ENCODE results near the genes ANKUB1 and RNF13.

DNA sequence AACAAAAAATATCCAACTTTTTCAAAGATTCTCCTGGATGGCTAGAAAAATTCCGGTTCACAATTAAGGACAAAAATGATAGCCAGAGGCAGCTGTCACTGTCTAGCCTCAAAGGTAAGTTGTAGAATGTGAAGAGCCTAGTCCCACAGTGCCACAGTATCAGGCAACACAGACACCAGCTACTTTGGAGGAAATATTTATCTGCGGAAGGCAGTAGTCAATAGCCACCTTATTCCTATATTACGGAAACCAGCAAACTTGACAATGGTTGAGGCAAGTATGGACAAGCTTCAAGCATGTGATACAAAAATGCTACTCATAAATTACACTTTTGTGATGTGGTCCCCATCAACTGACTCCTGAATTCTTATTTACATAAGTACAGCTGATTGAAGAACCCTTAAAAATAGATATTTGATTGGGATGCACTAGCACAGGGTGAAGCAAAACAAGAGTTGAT, at the start of gene ANKUB1:
Gene ANKUB1 (minus strand): TSS at position 170 of the 460 bp plus-strand sequence.
- PRO-cap: no peak
- RAMPAGE, long total RNA, 2 experiments: no peak in any of the 2 experiments

- PRO-cap: unidirectional peak, plus-strand start at chr3:149812530; bidirectional peak, plus-strand start at chr3:149812739, minus-strand start at chr3:149812605; bidirectional peak, plus-strand start at chr3:149813238, minus-strand start at chr3:149812998
- RAMPAGE, long total RNA, 2 experiments: start-site peak on the plus strand in 1 of 2 experiments, at chr3:149813211-149813265 at its widest, 2,125 reads per replicate
Measured at GRCh38 chr3:149812101-149813318, at the start of gene RNF13. RNF13 (plus strand) TSS chr3:149813215.

DNA sequence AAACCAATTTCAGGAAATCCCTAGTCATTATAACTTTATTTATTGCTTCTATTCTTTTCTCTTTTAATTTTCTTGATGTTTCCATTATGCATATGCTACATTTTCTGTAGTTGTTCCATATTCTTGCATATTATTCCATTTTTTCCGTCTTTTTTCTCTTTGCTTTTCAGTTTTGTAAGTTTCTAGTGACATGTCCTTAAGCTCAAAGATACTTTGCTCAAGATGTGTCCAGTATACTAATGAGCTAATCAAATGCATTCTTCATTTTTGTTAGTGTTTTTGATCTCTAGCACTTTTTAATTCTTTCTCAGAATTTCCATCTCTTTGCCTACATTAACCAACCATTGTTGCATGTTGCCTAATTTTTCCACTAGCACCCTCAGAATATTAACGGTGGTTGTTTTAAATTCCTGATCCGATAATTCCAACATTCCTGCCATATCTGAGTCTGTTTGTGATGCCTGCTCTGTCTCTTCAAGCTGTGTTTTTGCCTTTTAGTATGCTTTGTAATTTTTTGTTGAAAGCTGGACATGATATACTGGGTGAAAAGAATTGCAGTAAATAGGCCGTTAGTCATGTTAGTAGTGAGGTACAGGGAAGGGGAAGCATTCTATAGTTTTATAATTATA, 20.7 kb downstream of the PFN2 start:
- PRO-cap: no peak
- RAMPAGE, long total RNA, 2 experiments: no peak in any of the 2 experiments

DNA sequence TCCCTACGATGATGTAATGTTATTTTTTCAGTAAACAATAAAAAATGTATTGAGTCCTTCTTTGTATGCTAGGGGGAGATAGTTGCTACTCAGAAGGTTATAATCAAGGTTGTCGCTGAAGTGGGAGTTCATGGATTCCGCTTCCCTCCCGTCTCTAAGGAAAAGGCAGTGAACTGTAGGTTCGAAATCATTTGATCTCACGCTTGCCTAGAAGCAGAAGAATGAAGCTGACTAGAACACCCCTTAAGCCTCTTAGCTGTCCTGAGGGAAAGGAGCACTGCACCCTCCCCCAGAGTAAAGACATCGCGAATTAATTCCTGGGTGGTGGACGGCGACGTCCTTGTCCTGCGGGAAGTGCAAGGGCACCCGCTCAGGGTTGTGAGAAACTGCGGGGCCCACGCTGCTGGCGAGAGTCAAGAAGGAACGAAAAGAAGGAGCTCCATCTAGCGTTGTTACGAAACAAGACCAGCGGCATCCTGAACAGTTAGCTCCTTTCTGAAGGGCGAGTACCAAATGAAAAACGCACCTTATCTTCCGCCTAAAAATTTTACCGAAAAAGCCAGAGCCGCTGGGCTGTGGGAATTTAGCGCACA, 213.3 kb upstream of the PFN2 start:
- PRO-cap: no peak
- RAMPAGE, long total RNA, 2 experiments: no peak in any of the 2 experiments

DNA sequence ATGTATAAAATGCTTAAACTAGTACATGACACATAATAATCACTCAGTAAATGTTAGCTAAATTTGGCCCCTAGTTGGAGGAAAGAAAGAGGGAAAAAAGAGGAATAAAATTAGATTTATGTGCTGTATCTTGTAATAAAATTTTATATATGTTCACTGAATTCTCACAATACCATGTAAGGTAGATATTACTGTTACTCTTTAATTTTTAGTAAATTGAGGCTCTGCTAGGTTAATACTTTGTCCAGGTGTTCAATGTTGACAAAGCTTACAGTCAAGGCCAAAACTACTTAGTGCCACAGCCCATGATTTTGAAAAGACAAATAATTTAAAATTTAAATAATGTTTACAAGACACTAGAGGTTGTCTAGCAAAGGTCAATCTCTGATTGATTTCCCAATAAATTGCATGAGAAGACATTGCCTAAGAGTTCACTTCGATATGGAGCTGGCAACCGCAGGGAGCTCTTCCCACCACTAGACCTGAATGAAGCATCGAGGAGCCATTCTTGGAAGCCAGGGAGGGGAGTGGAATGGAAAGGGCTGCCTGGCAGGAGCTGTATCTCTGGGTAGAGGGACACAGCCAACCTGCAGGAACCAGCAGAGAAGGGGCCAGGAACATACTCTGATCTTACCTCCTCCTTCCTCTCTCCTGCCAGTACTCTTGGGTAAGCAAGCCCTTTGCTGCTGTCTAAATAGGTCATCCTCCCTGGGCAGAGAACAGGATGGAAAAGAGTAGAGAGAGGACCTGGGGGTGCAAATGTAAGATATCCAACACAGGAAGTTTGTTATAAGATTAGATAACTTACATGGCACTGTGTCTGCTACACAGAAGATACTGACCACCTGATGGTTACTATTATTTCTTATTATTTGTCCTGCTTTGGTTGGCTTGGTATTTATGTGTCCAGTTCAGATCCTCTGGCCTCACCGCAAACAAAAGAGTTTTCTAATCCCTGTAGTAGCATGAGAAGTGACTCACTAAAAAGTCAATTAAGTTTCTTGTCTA, 157.0 kb upstream of the TSC22D2 start:
- PRO-cap: no peak
- RAMPAGE, long total RNA, 2 experiments: no peak in any of the 2 experiments

DNA sequence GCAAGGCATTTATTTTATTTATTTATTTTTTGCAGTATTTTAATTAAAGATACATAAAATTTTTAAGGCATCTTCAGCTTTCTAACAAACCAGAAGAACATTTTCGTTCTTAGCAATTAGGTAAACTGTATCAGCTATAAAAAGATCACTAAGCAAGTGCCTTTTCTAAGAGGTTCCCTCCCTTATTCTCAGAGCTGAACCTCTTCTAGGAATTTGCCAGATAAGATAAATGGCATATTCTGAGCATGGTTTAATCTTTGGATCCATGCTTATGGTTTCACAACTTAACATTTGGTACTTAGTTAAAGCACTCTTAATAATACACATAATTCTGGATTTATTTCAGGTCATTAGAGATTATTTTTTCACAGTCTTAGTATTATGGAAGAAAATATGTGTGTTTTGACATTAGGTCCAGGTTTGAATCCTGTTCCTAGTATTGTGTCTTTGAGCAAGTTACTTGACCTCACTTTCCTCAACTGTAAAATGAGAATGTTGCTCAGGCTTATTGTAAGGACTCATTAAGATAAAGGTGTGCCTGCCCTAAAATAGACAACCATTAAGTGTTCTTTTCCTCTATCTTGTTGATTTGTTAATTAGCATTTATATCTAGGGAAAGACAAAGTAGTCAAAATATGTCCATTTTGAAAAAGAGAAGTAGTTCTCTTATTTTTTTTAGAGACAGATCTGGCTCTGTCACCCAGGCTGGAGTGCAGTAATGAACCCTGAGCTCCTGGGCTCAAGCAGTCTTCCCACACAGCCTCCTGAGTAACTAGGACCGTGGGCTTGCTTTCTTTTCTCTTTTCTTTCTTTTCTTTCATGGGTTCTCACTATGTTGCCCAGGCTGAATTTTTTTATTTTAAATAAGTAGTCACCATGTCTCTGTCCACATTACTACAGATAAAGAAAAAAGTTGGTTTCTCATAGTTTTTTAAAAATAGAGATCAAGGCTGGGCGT, 43.4 kb downstream of the TSC22D2 start:
- PRO-cap: no peak
- RAMPAGE, long total RNA, 2 experiments: no peak in any of the 2 experiments

DNA sequence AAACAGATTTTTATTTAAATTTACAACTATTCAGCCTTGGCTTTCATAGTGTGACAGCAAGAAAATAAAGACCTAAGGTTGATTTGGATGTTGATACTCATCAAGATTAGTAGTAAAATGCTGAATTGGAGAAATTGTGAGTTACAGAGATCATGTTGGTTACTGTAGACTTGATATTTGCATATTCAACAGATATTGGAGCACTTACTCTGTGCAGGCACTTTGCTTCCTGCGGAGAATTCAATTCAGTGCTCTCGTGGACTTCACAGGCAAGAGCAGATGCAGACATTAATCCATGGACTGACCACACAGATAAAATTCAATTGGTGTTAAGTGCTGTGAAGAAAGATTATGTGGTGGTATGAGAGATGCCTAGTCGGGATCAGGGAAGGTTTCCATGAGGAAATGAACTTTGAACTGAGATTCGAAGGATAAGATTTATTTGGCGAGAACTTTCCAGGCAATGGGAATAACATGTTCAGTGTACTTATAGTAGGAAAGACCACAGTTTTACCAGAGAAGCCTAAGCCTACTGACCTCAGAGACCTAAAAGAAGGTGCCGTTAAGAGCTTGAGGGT, 4.2 kb downstream of the SELENOT start:
- PRO-cap: no peak
- RAMPAGE, long total RNA, 2 experiments: no peak in any of the 2 experiments

DNA sequence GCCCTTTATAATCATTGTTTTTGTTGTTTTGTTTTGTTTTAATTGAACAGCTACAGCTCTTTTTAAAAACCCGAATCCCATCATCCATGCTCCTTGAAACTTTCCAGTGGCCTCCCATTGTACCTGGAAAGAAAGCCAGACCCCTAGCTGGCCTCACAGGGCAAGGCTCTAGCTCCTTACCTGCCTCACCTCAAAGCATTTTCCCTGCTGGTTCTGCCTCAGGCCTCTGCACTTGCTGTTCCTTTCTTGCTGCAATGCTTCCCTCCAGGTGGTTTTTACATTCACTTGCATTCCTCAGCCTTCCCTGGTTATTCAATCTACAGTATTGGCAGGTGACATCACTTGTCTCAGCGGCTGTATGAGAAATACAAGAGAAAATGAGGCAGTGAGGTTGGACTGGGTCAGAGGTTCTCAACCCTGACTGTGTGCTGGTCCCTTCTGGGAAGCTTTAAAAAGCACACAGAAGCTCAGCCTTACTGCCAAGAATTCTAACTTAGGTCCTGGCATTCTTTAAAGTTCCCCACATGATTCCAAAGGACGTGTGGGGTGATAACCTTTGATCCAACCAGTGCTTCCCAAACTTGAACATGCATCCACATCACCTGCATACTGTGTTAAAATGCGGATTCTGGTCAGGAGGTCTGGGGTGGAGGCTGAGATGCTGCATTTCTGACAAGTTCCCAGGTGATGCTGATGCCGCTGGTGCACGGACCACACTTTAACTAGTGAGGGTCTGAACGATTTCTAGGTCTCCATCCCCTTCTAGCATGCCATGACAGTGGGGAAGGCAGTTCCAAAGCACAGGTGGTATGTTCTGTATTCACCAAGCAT, 26.6 kb downstream of the SIAH2 start:
- PRO-cap: no peak
- RAMPAGE, long total RNA, 2 experiments: no peak in any of the 2 experiments

- PRO-cap: no peak
- RAMPAGE, long total RNA, 2 experiments: no peak in any of the 2 experiments
Measured at GRCh38 chr3:150744570-150745086, 18.3 kb downstream of the SIAH2 start.

- PRO-cap: no peak
- RAMPAGE, long total RNA, 2 experiments: no peak in any of the 2 experiments
Measured at GRCh38 chr3:150746464-150747245, 16.3 kb downstream of the SIAH2 start.

GRCh38 chr3:150759106-150759964, 3.6 kb downstream of the SIAH2 start:
- PRO-cap: no peak
- RAMPAGE, long total RNA, 2 experiments: no peak in any of the 2 experiments

DNA sequence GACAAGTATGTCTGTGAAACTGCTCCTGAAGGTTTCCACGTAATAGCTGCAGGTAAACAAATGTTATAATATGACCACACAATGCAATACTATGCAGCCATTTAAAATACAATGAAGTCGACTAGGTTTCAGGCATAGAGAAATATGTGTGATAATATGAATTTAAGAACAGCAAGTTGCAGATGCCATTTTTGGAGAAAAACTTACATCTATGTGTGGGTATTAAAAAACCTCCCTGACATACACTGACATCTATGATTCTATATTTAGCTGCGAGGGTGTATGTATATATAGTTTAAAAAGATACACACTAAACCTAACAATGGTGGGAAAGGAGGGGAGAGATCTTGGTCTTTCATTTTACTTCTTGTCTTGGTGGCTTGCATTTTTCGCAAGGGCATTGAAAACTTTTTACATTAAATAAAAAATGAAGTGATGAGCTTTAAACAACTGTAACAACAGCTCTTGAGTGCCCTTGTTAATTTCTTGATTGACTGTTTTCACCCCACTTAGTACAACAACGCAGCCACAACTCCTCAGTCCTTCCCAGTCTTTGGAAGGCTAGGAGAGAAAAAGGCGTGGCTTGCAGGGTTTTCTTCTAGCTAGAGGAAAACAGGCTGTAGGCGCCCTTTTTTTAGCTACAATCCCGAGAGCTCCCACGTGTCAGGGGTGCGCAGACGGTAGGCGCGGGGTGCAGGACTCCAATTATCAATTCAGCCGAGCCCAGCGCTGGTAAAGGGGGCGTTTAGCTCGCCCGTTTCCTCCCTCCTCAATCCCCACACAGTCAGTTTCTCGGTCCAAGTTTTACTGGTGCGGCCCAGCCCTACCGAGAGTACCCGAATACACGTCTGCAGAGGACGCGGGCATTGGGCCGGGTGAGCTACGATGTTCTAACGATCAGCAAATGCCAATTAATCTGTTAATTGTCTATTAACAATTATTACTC, 1.4 kb downstream of the SIAH2 start:
- PRO-cap: unidirectional peak, plus-strand start at position 853 of the sequence
- RAMPAGE, long total RNA, 2 experiments: no peak in any of the 2 experiments

DNA sequence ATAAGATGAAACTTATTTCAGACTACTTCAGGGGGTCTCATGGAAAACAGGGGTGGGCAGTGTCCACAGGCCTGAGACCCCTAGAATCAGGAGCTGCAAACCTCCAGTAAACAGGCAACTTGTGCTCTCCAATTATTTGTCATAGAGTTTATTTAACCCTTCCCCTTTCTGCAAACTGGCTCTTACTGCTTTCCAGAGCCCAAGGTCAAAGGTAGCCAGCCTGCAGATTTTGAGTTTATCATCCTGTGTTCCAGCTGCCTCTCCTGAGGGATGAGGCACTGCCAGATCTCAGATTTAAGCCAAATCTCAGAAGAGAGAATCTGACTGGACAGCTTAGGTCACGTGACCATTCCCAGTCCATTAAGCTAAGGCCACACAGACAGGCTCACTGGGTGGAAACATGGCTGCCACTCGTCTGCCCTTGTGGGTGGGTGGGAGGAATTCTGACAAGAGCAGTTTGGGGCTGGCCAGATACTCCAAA, 8.6 kb upstream of the SIAH2 start:
- PRO-cap: no peak
- RAMPAGE, long total RNA, 2 experiments: no peak in any of the 2 experiments

DNA sequence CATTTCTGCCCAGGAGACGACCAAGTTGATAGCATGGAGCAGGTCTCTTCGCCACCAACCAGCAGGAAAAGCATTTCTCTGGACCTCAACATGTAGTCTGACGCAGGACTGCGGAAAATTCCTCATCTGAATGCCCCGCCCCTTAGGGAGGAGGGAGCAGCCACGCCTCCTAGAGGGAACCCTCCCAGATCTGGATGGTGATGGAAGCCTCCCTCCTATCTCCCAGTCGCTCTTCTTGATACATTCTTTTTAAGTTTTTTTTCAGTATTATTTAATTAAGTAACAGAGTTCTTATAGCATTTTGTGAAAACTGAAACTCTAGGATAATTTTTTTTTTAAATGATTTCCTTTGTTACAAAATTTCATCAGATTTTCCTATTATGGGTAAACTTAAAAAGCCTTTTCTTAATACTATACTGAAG, 17.4 kb upstream of the MINDY4B start:
- PRO-cap: no peak
- RAMPAGE, long total RNA, 2 experiments: no peak in any of the 2 experiments

DNA sequence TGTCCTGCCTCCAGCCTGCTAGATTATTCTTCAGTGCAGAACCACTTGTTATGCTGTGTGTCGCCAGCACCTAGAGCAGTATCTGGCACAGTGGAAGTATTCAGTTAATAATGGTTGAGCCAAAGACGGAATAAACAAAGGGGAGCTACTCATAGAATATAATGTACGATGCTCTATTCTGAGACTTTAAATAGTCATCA, 13.4 kb downstream of the P2RY14 start:
- PRO-cap: no peak
- RAMPAGE, long total RNA, 2 experiments: no peak in any of the 2 experiments

GRCh38 chr3:151346245-151346551, 16.8 kb upstream of the P2RY13 start:
- PRO-cap: no peak
- RAMPAGE, long total RNA, 2 experiments: no peak in any of the 2 experiments

DNA sequence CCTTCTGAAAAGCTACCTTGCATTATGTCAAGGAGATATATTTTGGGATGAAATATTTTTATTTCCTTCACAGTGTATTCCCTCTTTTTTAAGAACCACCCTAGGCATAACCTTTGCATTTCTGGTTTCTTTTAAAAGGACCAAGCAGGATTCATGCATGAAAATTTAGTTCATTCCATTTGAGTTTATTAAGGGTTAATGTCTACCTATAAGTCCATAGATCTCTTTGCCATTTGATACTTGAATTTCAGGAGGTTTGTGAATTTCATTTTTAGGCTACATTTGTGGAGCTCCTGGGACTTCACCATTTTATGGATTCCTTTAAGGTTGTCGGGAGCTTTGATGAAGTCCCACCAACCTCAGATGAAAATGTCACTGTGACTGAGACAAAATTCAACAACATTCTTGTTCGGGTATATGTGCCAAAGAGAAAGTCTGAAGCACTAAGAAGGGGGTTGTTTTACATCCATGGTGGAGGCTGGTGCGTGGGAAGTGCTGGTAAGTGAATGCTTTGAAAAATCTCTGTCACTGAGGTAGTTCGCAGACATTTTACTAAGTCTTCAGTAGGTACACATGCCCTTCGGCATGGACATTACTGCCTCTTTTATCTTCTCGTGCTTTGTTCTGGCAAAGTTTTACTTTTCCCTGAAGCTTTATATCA, 3.3 kb downstream of the AADAC start:
- PRO-cap: no peak
- RAMPAGE, long total RNA, 2 experiments: no peak in any of the 2 experiments

DNA sequence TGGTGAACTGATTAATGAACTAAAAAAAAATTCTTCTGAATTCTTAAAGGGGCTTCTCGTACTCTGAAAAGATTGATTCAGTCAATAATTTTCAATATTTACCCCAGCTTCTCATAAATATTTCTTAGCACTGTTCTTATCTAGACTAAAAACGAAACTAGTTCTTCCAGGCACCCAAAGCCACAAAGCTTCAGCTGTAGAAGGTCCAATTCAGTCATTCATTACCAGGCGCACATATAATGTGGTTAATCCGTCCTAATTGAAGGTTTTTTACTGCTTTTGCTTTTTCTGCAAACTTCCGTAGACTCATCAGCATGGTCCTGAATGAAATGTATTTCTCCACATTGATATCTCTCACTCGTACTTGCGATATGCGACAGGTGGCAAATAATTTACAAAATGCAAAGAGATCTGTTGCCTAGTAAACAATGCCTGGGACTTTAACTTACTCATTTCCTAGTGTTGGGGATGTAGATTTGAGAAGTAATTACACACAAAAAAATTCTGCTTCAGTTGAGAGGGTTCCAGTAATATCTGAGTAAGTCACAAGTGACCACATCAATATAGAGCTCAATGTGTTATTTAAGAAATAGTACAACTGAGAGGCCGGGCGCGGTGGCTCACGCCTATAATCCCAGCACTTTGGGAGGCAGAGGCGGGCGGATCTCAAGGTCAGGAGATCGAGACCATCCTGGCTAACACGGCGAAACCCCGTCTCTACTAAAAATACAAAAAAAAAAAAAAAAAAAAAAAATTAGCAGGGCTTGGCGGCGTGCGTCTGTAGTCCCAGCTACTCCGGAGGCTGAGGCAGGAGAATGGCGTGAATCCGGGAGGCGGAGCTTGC, 74.9 kb upstream of the MBNL1 start:
- PRO-cap: no peak
- RAMPAGE, long total RNA, 2 experiments: no peak in any of the 2 experiments

GRCh38 chr3:152269416-152269771, 665 bp downstream of the MBNL1 start:
- PRO-cap: bidirectional peak, plus-strand start at chr3:152269675, minus-strand start at chr3:152269542
- RAMPAGE, long total RNA, 2 experiments: start-site peak on the plus strand in 2 of 2 experiments, at chr3:152269657-152269682 at its widest, 121 to 397 reads per replicate

GRCh38 chr3:152269772-152270559, 1.2 kb downstream of the MBNL1 start:
- PRO-cap: no peak
- RAMPAGE, long total RNA, 2 experiments: no peak in any of the 2 experiments